Stomach (tissue), 7 donors: ENCODE results near the genes TXLNB and CITED2.

DNA sequence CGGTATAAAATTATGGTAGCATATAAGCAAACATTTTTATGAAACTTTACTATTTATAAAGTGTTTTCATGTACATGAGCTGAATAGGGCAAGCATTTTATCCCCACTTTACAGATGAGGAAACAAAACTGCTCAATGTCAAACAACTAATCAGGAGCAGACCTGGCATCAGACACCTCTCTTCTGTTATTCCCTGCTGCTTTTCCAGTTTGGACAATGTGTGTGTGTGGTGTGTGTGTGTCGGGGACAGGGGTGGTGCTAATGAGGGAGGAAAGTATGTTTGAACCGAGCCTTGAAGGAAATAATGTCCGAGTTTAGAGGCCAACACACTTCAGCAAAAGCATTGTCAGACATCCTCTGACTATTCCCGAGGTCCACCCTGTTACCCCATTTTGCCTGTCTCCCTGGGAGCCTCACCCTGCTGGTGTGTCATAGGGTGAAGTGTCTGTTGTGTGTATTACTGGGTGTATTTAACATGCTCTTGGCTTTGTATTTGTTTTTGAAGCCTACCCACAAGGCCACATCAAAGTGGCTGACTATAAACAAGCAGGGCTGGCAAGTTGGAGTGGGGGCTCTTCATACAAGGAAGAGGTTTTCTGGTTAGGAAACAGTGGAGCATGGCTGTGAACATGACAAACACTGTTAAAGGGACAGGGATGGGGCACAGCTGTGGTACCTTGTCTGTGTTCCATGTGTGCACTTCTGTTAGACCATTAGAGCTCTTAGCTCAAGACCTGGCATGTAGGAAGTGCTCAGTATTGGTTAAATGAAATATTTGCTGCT lies 26.1 kb downstream of the HECA start:
- PRO-cap = no peak
- RAMPAGE, long total RNA, 5 experiments = no peak in any of the 5 experiments
- RRBS = no CpG with 5 or more reads among the region's 5 CpGs

DNA sequence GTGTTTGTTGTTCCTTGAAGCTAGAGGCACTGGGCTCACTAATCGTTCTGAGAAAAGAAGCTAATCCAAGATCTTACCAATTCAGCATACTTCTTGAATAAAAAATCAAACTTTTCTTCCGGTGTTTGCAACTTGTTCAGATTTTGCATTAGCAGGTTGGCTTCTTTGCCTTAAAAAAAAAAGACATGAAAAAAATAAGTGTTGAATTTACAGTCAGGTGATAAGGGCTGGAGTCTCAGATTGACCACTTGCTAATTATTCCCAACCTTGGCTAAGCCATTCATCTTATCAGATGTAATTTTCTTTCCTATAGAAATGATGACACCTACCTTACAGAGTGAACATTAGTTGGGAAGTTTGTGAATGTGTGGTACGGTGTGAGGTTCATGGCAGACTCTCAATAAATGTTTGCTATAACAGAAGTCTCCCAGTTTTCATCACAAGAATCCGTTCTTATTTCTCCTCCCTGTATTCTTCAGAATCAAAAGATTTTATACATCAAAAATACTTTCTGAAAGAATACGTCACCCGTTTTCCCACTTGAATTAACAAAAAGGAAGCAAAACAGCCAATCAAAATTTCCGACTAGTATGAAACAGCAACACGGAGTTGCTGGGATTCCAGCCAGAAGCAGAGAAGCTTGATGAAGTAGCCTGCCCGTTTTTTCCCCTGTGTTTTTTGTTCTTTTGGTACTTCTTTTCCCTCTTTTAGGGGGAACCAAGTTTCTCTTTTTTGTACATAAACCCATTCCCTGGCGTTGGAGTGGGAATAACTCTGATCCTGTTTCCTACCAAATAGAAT lies 14.8 kb downstream of the TXLNB start:
- PRO-cap = no peak
- RAMPAGE, long total RNA, 5 experiments = no peak in any of the 5 experiments
- RRBS = no CpG with 5 or more reads among the region's 10 CpGs

- PRO-cap = no peak
- RAMPAGE, long total RNA, 5 experiments = no peak in any of the 5 experiments
- RRBS = no CpG with 5 or more reads among the region's 13 CpGs
Measured at GRCh38 chr6:139289104-139289818, 2.5 kb downstream of the TXLNB start.

GRCh38 chr6:139291536-139292596 lies at the start of gene TXLNB:
TXLNB (minus strand) TSS chr6:139291998.
- PRO-cap = unidirectional peak, plus-strand start at chr6:139291941; bidirectional peak, plus-strand start at chr6:139292235, minus-strand start at chr6:139292008
- RAMPAGE, long total RNA, 5 experiments = start-site peak on the minus strand in 1 of 5 experiments, at chr6:139291951-139292038 at its widest, 11 to 37 reads per replicate
- RRBS = no CpG with 5 or more reads among the region's 12 CpGs

- PRO-cap = unidirectional peak, plus-strand start at chr6:139370258
- RAMPAGE, long total RNA, 5 experiments = no peak in any of the 5 experiments
- RRBS = no CpG with 5 or more reads among the region's 11 CpGs
Measured at GRCh38 chr6:139369693-139370873, 4.4 kb downstream of the CITED2 start.

DNA sequence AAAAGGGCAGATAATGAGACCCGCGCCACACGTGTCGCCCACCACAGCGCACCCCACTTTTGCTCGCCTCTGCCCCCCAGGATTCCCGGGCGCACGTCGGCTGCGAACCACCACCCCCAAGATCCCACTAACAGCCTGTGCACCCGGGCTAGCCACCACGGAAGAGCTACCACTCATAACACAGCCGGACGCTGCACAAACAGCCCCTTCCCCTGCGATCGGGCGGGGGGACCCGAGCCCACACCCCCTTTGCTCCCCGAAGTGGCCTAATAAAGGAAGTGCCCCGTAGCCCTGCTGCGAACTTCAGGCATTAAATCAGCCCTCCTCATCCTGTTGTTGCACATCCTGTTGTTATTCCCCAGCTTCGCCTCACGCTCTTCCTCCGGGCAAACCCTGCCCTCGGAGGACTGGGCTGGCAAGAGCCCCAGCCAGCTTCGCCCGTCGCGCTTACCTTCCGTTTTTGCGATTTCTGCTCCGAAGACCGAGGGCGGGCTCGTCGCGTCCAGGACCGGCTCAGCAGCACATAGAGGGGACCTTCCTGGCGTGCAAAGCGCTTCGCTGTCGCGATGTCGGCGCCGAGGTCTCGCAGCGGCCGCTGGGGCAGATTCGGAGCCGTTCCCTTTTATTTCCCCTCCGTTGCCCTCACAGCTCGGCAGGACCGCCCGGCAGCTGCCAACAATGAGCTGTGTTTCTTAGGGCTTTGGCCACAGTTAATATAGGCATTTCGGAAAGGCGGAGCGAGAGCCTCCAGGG lies at the start of gene CITED2:
Gene CITED2, minus strand, starts transcription at position 687 of the 753 bp plus-strand sequence.
- PRO-cap = bidirectional peak, plus-strand start at position 402 of the sequence, minus-strand start at position 301 of the sequence; bidirectional peak, plus-strand start outside the sequence, minus-strand start at position 685 of the sequence
- RAMPAGE, long total RNA, 5 experiments = start-site peak on the minus strand in 4 of 5 experiments, centred at positions 504 to 687 of the sequence, 13 to 8,072 reads per replicate
- RRBS = 1% methylated on average over 16 of the region's 59 CpGs

GRCh38 chr6:139473131-139473766 lies 98.8 kb upstream of the CITED2 start:
- PRO-cap = no peak
- RAMPAGE, long total RNA, 5 experiments = no peak in any of the 5 experiments
- RRBS = no CpG with 5 or more reads among the region's 18 CpGs

DNA sequence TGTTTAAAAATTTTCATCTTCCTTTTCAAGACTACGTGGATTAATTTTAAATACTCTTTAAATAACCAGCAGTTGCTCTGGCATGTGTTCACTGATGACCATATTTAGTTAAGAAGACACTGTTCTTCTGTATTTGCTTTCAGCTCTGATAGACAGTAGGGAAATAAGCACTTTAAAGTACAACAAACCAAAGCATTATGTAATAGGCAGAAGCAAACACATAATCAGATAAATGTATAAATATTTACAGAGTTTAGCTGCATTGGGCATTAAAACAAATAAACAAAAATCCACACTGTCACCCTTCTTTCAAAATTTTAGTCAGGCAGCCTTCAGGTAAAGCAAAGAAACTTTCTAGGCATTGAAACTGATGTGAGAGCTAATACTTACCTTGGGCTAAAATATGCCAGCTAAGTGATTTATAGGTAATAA lies 111.3 kb upstream of the CITED2 start:
- PRO-cap = no peak
- RAMPAGE, long total RNA, 5 experiments = no peak in any of the 5 experiments
- RRBS = no CpG with 5 or more reads among the region's 1 CpG

GRCh38 chr6:139743569-139744001 lies 369.1 kb upstream of the CITED2 start:
- PRO-cap = no peak
- RAMPAGE, long total RNA, 5 experiments = no peak in any of the 5 experiments
- RRBS = no CpG with 5 or more reads among the region's 1 CpG

GRCh38 chr6:140079049-140079865 lies 704.8 kb upstream of the CITED2 start:
- PRO-cap = no peak
- RAMPAGE, long total RNA, 5 experiments = no peak in any of the 5 experiments
- RRBS = no CpG with 5 or more reads among the region's 7 CpGs

DNA sequence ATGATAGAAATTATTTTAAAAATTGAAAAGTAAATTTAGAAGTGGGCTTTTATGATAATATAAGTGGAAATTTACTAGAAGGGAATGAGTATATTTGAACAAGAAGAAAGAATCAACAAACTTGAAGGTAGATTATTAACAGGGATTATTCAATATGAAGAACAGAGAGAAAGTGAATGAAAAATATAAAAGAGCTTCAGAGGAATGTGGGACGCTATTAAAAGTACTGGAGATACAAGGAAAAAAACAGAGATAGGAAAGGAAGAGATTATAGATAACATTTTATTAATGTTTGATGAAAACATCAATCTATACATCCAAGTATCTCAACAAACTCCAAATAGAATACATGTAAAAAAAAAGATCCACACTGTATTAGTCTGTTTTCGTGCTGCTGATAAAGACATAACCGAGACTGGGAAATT lies 1014.4 kb upstream of the CITED2 start:
- PRO-cap = no peak
- RAMPAGE, long total RNA, 5 experiments = no peak in any of the 5 experiments
- RRBS = no CpG with 5 or more reads among the region's 3 CpGs

DNA sequence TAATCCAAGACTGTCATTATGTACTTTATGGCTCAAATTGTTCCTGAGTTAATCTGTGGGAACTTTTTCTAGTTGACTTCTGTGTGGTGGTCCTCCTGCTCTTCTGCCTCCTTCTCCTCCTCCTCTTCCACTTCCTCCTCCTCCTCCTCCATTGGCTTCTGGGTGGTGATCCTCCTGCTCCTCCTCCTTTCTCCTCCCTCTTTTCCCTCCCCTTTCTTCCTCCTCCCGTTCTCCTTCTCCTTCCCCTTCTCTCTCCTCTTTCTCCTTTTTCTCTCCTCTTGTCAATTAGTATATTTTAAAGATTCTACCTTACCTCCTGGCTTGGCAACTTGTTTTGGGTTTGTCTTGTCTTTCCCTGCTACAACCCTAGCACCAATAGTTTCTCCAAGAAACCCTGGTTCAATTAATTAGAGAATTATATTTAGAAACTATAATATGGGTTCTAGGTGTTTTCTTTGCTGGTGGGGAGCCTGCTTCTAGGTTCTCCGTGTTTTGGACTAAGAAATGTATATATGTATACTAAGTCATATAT lies 1248.9 kb upstream of the GJE1 start:
- PRO-cap = no peak
- RAMPAGE, long total RNA, 5 experiments = no peak in any of the 5 experiments
- RRBS = no CpG with 5 or more reads among the region's 2 CpGs

GRCh38 chr6:141484533-141485265 lies 648.0 kb upstream of the GJE1 start:
- PRO-cap = no peak
- RAMPAGE, long total RNA, 5 experiments = no peak in any of the 5 experiments
- RRBS = no CpG with 5 or more reads among the region's 4 CpGs

- PRO-cap = no peak
- RAMPAGE, long total RNA, 5 experiments = no peak in any of the 5 experiments
- RRBS = no CpG with 5 or more reads among the region's 1 CpG
Measured at GRCh38 chr6:142294709-142295053, 7.1 kb upstream of the ADGRG6 start.

- PRO-cap = no peak
- RAMPAGE, long total RNA, 5 experiments = no peak in any of the 5 experiments
- RRBS = no CpG with 5 or more reads among the region's 10 CpGs
Measured at GRCh38 chr6:142300609-142301341, 1.0 kb upstream of the ADGRG6 start.

- PRO-cap = no peak
- RAMPAGE, long total RNA, 5 experiments = no peak in any of the 5 experiments
- RRBS = no CpG with 5 or more reads among the region's 6 CpGs
Measured at GRCh38 chr6:142827166-142827539, 117.8 kb downstream of the HIVEP2 start.

- PRO-cap = bidirectional peak, plus-strand start at chr6:142846028, minus-strand start at chr6:142845977
- RAMPAGE, long total RNA, 5 experiments = no peak in any of the 5 experiments
- RRBS = 4% methylated on average over 3 of the region's 23 CpGs
Measured at GRCh38 chr6:142845600-142846468, 99.1 kb downstream of the HIVEP2 start.

- PRO-cap = no peak
- RAMPAGE, long total RNA, 5 experiments = no peak in any of the 5 experiments
- RRBS = no CpG with 5 or more reads among the region's 3 CpGs
Measured at GRCh38 chr6:142867397-142867791, 77.6 kb downstream of the HIVEP2 start.

DNA sequence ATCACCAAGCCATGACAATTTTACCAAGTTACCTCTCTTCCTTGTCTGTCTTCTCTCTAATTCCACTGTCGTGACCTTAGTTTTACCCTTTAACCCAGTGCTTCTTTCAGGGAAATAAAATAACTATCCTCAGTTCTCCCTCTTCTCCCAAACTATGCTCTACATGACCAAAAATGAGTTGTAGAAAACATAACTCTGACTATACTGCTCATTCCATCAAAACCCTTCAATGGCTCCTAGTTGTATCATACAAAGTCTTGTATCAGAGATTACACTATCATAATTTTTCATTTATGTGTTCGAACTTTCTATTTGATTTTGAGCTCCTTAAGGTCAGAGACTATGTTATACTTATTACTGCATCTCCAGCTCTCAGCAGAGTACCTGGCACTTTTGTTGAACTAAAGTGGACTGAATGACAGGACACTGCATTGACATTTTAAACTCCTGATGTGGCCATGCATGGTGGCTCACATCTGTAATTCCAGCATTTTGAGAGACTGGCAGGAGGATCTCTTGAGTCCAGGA lies 56.2 kb downstream of the HIVEP2 start:
- PRO-cap = no peak
- RAMPAGE, long total RNA, 5 experiments = start-site peak on the minus strand in 1 of 5 experiments, centred at position 251 of the sequence, 14 reads per replicate
- RRBS = no CpG with 5 or more reads among the region's 2 CpGs

- PRO-cap = no peak
- RAMPAGE, long total RNA, 5 experiments = no peak in any of the 5 experiments
- RRBS = no CpG with 5 or more reads among the region's 16 CpGs
Measured at GRCh38 chr6:142900297-142901556, 44.2 kb downstream of the HIVEP2 start.